Parotid gland (tissue), 1 donor: ENCODE measurements around a stretch of chr16.

DNA sequence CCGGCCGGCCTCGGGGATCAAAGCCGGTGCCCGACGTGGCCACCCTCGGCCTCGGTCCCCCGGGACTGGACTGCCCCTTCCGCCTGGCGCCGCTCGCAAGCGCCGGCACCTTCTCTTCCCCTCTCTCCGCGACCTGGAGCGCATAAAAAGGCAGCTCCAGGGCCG, 212 bp downstream of the GLYR1 start:
- PRO-cap: no peak

GRCh38 chr16:4858253-4859393, 11.3 kb downstream of the UBN1 start:
- PRO-cap: no peak

GRCh38 chr16:4863635-4864183, 16.4 kb downstream of the UBN1 start:
- PRO-cap: no peak

- PRO-cap: no peak
Measured at GRCh38 chr16:4866643-4867837, 19.8 kb downstream of the UBN1 start.

- PRO-cap: no peak
Measured at GRCh38 chr16:4874595-4875640, 27.6 kb downstream of the UBN1 start.

DNA sequence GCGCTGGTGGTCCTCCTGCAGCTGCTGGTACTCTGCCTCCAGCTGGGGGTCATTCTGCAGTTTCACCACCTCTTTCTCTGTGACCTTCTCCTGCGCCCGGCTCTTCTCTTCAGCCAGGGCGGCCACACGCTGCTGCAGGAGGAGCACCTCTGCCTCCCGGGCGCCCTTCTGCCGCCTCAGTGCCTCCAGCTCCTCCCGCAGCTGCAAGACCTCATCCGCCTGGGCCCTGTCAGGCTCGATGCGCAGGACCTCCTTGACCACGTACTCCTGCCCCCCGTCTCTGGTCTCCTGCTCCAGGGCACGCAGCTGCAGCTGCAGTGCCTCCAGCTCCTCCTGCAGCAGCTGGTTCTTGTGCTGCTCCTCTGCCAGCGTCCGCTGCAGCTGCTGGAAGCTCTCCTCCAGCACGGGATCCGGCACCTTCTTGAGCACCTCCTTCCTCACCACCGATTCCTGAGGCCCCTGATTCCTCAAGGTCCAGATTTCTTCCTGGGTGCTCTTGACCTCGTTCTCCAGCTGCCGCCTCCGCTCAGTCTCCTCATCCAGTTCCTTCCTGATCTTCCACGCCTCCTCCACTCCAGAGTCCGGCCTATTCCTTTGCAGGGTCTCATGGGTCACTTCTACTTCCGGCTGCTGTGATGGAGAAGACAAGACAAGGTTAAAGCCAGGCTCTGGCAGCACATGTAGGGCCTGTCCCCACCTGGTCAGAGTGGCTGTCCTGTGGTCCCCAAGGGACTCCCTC, 38.3 kb downstream of the UBN1 start:
- PRO-cap: no peak

DNA sequence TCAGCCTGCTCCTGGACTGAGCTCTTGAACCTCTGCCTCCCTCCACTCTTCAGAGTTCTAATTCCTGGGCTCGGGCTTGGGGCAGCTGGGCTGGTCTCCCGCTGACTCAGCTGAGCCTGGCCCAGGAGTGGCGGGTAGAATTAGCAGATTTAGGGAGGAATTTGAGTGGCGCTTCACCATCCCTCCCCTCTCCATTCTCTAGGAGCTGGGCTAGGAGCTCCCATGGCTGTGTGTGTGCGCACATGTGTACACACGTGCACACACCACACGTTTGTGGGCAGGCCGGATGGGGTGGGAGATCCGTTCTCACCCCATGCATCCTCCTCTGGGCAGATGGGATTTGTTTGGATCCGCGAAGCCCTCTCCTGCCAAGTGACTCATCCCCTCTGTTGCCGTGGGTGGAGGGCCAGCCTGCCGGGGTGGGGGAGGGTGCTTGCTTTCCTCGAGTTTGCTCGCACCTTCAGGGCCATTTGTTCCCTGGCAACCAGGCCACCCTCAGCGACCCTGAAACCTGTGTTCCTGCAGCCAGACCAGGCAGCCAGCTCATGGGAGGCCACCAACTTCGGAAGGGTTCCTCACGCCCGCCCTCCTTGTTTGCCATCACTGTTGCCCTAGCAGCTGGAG, 6.3 kb upstream of the PPL start:
- PRO-cap: unidirectional peak, minus-strand start at position 196 of the sequence

DNA sequence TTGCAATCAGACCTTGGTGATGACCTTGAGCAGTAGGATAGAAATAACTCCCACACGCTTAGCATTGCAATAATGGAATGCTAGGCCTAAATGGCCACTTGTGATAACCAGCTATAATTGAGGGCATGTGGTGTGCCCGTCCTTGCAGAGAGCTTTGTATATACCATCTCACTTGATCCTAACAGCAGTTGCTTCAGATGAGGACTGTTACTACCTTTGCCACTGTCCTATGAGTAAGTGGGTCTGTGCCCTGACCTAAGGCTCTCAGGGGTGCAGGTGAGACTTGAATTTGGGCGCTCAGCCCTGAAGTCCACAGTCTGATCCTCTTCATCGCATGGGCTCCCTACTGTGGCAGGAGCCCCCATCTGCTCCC, 30.8 kb downstream of the NAGPA start:
- PRO-cap: no peak

DNA sequence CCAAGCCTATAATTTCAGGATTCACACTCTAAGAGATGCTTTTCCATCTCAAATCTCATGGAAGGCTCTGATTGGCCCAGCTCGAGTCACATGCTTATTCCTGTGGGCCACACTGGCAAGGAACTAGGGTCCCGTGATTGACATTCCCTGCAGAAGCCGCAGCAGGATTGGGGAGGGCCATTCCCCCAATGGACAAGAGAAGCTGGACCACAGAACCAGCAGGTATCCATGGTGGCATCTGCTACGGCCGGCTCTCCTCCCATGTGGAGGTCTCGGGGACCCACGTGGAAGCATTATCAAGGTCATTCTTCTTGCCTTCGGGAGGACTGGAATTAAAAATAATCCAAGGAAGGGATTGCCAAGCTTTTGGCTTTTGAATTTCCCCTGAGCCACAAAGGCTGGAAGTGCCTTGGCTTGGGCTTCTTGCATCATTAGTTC, 16.2 kb downstream of the NAGPA start:
- PRO-cap: no peak

GRCh38 chr16:5020430-5020954, 13.2 kb downstream of the NAGPA start:
- PRO-cap: no peak

GRCh38 chr16:5082515-5083309, 11.1 kb downstream of the ALG1 start:
- PRO-cap: no peak

DNA sequence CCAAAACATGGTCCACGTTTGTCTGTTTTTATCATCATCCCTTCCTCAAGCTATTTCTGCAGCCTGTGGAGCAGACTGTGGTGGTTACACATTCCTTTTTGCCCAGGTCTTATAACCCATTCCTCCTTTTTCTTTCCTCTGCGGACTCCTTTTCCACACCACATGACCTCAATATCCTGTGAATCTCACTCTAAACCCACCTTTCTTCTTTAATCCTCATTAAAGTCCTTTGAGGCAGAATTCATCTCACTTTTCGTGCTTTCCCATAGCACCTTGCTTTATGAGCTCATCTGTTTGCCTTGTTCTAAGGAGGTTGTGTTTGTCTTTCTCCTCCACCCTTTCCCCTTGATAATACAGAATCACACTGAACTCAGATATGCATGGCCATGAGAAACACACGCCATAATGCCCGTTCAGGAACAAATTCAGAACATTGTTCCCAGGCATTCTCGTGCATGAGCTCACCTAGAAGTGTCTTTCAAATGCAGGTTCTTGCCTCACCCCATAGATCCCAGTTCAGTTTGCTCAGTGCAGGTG, 71.3 kb downstream of the TMEM114 start:
- PRO-cap: no peak

- PRO-cap: no peak
Measured at GRCh38 chr16:8567770-8568154, 22.5 kb downstream of the TMEM114 start.

DNA sequence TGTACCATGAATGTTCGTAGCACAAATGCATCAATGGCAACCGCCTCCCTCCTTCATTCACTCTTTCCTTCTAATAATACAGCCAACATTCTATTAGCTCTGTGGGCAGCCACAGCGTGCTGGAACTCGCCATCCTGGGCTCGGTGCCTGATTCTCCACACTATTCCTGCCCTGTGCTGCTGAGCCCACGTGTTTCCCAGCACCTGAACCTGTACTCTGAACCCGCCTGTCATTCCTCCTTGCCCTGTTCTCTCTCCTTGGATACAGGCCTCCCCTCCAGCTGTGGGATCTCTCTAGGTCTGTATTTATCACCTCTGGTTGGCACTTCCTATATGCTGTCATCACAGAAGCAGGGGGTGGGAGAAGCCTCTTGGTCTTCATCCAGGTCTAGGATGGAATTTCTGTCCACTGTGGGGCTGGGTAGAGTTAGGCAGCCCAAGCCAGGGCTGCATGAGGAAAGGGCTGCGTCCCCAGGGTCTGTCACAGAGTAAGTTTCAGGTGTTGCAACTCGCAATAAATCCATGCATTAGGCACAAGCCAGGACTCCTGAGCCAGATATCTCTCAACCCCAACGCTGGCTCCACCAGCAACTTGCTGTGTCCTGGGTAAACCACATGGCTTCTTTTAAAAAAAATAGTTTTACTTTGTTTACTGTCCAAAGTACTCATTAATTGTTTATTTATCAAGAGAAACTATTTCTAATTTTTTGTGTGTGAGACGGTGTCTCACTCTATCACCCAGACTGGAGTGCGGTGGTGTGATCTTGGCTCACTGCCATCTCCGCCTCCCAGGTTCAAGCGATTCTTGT, 56.1 kb downstream of the ABAT start:
- PRO-cap: no peak

- PRO-cap: no peak
Measured at GRCh38 chr16:8781745-8782422, 15.6 kb downstream of the TMEM186 start.

- PRO-cap: no peak
Measured at GRCh38 chr16:8855170-8855989, 13.4 kb downstream of the CARHSP1 start.

DNA sequence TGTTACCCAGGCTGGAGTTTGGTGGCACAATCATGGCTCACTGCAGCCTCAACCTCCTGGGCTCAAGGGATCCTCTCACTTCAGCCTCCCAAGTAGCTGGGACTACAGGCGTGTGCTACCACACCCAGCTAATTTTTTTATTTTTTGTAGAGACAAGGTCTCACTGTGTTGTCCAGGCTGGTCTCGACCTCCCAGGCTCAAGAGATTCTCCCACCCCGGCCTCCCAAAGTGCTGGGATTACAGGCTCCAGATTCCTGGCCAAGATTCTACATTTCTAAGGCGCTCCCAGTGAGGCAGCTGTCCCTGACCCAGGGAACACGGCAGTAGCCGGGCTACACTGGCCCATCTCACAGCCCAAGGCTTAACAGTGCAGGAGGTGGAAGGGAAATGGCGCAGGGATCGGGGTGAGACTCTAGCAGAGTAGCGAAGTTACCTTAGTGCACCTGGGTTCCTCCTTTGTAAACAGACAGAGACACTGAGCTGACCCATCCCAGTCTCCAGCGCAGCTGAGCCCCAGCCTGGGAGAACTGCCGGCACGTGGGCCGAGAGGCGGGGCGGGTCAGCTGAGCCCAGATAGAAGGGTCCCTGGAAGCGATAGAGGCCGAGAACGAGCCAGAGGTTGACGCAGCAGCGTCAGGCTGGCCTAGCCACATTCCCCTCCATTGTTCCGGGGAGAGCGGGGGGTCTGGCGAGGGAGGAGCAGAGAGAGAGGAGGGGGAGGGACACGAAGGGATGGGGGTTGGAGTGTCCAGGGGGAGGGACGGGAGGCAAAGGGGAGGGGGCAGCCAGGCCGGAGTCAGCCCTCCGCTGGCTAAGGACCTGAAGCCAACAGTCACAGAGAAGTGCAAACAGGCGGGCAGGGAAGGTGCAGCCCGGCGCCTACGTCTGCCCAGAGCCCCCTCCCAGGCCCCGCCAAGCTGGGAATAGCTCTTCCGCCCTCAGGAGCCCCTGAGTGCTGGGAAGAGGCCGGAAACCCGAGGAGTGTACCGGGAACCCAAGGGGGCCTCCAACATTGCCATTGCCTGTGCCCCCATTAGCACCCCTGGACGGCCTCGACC, 2.5 kb downstream of the CARHSP1 start:
- PRO-cap: bidirectional peak, plus-strand start at position 604 of the sequence, minus-strand start at position 508 of the sequence

GRCh38 chr16:8869064-8869437, 245 bp upstream of the CARHSP1 start:
- PRO-cap: bidirectional peak, plus-strand start at chr16:8869167, minus-strand start at chr16:8868980

DNA sequence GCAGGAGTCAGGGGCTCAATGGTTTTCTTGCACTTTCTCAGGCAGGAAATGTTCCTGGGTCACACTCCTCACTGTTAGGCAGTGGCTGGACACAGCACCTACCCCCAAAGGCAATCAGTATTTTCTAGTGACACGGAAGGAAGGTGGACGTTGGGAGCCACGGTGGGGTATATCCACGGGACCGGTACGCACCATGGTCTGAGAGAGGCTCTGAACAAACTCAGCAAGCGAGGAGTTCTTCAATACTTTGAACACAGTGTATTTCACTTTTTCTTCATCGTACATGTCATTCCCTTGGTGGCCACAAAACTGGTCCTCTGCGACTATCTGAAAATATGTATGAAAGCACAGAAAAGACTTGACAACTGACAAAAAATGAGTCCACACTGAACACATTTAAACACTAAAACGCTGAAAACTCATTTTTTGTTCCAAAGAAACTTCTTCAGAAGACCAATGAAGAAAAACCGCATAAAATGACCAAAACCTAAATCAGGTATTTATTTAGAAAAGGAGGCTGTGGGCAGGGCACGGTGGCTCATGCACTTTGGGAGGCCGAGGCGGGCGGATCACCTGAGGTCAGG, 21.0 kb downstream of the LITAFD start:
- PRO-cap: no peak

DNA sequence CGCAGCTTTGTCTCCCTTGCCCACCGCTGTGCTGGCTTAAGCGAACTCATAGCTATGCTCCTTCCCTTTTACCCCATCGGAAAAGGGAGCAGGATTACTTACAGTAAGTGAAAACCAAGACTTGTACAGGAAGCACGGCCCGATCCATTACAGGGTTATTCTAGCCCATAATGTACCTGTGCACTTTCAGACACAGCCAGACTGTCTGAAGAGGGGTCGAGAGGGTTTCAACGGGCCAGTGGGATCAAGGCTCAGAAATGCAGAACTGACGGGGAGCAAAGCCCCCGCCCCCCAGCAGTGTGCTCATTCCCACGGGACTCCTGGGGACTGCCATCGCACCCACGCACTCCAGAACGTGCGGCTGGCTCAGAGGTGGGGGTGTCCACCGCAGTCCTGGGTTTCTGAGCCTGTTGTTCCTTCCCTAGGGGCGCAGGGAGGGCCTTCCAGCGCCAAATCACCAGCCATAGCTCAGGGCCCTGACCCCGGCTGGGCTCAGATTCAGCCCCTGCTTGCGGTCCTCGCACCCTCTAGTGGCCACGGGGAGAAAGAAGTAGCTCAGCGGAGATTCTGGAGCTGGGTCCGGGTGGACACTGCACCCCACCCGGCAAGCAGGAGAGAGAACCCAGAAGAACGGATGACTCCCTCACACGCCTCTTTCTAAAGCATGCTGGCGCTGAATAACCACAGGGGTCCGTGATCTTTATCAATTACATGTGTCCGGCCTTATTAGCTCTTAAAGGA, 44.9 kb upstream of the USP7 start:
- PRO-cap: no peak